NCI-H460 (cell line): ENCODE results near the gene CAMK4.

DNA sequence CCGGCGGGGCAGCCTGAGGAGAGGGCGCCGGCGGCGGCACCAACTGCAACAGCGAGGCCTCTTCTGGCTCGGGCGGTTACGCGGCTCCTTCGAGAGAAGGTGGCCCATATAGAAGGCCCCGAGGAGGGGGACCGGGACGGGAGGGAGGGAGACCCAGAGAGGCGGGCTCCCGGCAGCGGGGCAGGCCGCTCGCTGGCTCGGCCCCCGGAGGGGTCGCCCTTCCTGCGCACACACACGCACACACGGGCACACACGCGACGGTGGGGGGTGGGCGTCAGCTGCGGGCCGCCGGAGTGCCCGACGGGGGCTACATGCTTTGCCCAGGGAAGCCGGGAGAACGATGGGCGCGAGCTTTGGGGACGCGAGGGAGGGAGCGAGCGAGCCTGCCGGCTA is 318 bp downstream of the FBXL17 start:
RAMPAGE:
- cytosol, long total RNA = no peak
- long total RNA = no peak
- nucleus, long total RNA = no peak

DNA sequence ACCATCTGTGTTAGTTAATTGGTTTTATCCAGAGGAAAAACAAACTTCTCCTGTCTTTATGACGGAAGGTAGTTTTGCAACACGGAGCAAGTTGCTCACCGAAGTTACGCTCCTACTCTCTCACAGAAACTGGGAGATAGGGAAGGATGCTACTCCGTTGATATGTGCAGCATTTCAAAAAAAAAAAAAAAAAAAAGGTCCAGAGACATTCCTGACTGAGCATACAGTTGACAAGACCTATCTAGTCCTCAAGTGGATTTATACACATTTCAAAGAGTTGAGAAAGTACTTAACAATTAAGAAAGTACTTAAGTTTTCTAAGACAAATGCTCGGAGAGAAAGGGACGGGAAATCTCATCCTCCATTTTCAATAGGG is 550 bp upstream of the FER start:
RAMPAGE:
- cytosol, long total RNA = no peak
- long total RNA = no peak
- nucleus, long total RNA = no peak

DNA sequence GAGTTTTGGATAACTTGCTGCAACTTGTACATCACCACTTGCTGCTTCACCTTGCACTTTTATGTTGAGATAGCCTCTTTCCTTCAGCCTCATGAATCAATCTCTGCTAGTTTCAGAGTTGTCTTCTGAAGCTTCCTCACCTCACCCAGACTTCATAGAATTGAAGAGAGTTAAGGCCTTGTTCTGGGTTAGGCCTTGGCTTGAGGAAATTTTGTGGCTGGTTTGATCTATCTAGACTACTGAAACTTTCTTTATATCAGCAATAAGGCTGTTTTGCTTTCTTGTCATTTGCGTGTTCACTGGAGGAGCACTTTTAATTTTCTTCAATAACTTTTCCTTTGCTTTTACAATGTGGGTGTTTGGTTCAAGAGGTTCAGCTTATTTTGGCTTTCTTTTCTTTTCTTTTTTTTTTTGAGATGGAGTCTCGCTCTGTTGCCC is 12.9 kb downstream of the FER start:
RAMPAGE:
- cytosol, long total RNA = no peak
- long total RNA = no peak
- nucleus, long total RNA = no peak

DNA sequence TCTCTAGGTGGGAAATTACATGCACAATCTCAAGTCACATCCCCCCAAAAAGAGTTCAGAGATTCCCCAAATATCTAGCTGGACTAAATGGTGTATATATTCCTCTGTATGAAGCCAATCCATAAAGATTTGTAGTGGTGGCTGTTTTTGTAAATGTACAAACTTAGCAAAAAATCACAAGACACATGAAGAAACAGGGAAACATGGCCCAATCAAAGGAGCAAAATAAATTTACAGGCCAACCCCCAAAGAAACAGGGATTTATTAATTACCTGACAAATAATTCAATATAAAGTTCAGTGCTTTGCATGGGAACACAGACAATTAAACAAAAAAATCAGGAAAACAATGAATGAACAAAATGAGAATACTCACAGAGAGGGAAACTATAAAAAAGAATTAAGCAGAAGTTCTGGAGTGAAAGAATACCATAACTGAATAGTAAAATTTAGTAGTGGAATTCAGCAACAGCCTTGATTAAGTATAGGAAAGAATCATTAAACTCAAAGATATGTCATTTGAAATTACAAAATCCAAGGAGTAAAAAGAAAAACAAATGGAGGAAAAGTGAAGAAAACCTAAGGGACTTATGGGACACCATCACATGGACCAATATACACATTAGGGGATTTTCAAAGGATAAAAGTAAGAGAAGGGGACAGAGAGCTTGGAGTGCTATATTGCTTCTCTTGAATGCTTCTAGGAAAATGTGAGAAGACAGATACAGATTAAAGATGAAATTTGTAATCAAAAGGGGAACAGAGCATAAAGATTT is 319.3 kb downstream of the PJA2 start:
RAMPAGE:
- cytosol, long total RNA = no peak
- long total RNA = no peak
- nucleus, long total RNA = no peak

GRCh38 chr5:109350552-109350975 is 59.2 kb downstream of the PJA2 start:
RAMPAGE:
- cytosol, long total RNA = no peak
- long total RNA = no peak
- nucleus, long total RNA = no peak

DNA sequence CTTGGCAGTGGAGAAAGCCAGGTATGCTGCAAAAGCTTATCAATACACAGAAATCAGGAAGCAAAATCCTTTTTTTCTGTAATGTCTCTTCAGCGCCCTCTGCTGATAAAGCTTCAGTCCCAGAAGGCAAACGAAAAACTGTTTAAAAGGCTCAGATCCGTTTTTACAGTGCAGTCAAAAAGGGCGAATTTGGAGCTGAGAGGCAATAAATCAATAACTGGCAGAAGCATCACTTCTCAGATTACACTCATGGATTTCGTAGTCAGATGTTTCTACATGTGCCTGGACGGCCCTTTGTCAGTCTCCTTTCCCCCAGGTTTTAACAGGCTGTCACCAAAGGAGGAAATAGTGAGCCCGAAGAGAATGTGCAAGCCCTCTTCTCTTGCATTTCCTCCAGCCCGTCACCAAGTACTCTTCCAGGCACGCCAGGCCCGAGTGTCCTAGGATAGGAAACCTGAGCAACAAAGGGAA is 1.0 kb upstream of the MAN2A1 start:
RAMPAGE:
- cytosol, long total RNA = no peak
- long total RNA = no peak
- nucleus, long total RNA = no peak

DNA sequence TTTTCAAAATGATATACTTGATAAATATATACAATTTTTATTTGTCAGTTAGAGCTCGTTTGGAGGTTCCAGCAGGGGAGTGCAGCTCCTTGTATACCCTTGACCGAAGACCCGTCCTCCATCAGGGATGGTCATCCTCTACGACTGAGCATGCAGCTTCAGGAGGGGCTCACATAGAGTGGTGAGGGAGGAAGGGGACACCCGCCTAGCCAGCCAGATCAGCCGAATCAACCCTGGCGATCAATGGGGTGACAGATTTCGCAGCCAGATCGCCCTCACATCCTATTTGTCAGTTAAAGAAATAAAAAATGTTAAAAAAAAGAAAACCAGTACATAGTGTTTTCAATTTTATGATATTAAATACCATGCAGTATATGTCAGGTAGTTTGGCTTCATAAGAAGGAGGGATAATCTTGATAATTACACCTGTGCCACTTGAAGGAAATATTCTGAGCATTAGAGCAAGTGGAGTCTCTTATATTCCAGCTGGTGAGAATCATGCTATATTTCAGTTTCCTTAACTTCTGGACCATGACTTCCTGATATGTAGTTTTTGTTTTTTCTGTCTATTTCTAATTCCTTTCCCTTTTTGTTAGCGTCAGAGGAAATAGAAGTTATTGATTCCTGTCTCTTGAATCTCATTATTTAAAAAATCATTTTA is 10.0 kb downstream of the MAN2A1 start:
RAMPAGE:
- cytosol, long total RNA = no peak
- long total RNA = no peak
- nucleus, long total RNA = no peak

GRCh38 chr5:109704137-109704965 is 14.6 kb downstream of the MAN2A1 start:
RAMPAGE:
- cytosol, long total RNA = no peak
- long total RNA = no peak
- nucleus, long total RNA = no peak

DNA sequence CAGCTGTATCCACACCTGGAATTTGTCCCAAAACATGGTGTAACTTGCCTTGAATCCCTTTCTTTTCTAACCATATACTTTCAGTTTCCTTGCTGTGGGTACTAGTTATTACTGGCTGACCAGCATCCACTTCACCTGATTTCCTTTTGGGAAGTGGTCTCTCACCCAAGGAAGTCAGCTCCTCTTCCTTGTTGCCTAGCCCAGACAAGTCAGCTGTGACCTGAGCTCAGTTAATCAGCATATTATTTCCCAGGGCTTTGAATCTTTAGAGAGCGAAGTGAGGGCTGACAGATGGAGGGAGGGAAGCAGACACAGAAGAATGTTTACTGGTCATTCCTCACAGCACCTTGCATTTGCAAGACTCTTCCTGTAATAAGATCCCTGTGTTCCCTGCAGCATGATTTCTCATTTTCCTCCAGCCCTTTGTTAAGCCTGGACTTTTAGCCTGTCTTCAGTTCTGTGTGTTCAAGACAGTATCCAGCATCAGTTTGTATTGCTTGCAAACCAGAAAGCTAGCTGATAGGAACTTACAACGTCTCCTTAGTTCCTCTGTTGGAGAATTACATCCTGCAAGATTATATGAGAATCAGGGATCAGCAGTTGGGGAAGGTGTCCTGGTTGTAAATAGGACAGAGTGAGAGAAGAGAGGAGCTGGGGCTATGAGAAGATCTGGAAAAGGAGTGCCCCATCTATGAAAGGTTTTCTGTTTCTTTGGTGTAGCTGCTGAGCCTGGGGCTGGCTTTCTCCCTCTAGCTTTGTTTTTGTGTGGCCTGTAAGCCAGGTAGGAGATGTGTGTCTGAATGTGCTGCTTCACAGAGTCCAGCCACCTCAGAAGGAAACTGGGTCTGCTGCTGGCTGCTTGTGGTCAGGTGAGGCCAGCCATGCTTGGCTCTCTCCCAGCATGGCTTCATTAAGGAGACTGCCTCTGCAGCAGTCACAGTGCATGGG is 50.2 kb downstream of the MAN2A1 start:
RAMPAGE:
- cytosol, long total RNA = no peak
- long total RNA = no peak
- nucleus, long total RNA = no peak

DNA sequence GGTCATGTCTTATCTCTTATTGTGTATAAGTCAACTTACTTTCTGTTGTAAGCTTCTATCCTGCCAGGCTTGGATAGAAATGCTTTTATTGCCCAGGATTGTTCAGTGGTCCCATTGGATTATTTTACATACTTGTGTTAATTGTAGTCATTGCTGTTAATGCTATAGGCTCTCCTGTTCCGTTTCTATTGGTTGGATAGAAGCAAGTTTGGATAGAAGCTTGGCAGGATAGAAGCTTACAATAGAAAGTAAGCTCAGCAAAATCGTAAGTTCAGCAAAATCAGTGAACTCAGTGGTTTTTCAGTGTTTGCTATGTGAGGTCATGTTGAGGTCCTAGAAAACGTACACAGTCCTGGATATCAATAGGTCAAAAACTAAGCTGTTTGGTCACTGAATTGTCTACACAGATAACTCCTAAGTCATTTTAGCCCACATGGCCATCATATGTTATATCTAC is 299.3 kb downstream of the MAN2A1 start:
RAMPAGE:
- cytosol, long total RNA = no peak
- long total RNA = no peak
- nucleus, long total RNA = no peak

RAMPAGE:
- cytosol, long total RNA = no peak
- long total RNA = no peak
- nucleus, long total RNA = no peak
Measured at GRCh38 chr5:110086766-110087379, 397.1 kb downstream of the MAN2A1 start.

DNA sequence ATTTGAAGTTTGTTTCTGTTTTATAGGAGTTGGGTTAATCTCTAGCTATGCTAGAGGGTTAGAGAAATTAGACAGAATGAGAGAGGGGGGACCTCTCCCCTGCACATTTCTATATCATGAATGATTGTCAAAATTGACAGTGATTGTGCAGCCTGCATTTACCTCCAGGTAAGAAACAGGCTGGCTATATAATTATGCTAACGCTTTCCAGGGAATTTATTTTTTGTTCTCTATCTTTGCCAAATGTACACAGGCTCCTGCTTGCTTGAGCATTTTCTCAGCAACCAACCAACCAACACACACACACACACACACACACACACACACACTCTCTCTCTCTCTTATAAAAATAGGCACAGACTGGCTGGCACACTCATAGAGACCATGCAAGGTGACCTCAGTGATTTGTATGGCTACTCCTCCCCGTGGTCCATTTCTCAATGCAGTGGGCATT is 415.8 kb downstream of the MAN2A1 start:
RAMPAGE:
- cytosol, long total RNA = no peak
- long total RNA = no peak
- nucleus, long total RNA = no peak

DNA sequence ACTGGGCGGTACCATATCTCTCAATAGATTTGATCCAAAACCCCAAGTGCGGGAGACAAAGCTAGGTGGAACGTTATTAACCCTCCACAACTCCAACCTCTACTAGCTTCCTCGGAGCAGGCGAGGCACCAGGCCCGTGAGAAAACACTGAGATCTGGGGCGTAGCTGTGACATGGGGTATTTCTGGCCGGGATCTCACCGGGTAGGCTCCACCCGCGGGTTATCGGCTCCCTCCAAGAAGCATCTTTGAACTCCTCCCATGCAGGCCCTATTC is 347 bp upstream of the SLC25A46 start:
RAMPAGE:
- cytosol, long total RNA = no peak
- long total RNA = no peak
- nucleus, long total RNA = no peak

DNA sequence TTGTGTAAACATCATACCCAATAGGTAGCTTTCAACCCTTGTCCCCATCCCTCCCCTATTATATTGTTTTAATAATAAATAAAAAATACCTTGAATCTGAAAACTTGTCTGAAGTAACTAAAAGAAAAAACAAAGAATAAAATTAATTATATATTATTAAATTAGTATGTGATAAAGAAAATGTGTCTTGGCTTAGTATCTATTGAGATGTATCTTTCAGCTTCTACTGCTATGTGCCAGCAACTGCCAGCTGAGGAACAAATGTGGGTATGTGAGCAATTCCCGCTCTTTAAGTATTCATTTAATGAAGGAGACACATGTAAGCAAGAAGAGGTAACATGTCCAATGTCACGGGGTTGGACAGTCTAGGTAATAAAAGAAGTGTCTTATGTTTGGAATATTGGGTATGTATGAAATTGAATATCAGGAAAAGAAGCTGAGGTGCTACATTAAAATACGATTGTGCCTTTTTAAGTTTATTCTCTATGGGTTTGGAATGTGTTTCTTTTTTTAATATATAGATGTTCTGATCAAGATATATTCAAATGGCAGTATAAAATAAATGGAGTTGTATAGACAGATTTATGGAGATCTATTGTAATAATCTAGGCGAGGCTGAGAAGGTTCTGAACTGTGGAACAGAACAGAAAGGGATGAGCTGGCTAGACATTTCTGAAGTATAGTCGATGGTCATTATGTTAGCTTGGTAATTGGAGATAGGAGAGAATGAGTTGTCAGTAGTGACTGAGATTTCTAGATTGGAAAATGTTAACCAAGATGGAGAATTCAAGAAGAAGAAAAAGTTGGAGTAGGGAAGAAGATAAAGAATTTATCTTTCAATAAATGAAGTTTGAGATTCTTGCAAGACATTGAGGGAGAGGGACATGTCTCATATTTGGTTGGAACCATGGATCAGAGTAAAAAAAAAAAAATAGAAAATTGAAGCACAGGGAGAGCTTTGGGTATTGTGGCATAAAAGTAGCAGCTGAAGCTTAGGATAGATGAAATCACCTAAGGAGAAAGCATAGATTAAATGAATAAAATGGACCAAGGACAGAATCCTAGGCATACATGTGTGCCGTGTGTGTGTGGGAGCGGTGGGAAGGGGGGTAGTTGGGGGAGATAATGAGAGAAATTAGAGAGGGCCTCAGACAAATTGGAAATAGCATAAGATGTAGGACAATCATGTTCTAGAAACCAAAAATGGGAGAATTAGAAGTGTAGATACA is 10.0 kb downstream of the SLC25A46 start:
RAMPAGE:
- cytosol, long total RNA = no peak
- long total RNA = no peak
- nucleus, long total RNA = no peak

DNA sequence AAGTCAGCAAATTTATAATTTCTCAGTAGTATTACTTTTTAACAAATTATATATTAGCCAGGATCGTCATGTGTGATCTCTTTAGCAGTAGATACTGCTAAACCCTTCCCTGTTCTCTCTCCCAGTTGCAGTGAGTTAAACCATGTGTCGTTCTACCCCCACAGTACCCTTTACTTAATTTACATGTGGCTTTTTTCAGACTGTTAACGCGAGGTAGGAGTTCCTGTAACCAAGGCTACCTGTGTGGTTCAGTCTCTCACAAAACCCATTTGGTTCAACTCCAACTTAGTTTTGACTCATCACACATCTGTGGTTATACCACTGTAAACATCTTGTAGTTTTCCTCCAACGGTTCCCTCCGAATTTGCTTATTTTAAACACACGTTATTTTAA is 13.4 kb downstream of the SLC25A46 start:
RAMPAGE:
- cytosol, long total RNA = no peak
- long total RNA = no peak
- nucleus, long total RNA = no peak

GRCh38 chr5:110816371-110816600 is 77.5 kb downstream of the SLC25A46 start:
RAMPAGE:
- cytosol, long total RNA = no peak
- long total RNA = no peak
- nucleus, long total RNA = no peak

DNA sequence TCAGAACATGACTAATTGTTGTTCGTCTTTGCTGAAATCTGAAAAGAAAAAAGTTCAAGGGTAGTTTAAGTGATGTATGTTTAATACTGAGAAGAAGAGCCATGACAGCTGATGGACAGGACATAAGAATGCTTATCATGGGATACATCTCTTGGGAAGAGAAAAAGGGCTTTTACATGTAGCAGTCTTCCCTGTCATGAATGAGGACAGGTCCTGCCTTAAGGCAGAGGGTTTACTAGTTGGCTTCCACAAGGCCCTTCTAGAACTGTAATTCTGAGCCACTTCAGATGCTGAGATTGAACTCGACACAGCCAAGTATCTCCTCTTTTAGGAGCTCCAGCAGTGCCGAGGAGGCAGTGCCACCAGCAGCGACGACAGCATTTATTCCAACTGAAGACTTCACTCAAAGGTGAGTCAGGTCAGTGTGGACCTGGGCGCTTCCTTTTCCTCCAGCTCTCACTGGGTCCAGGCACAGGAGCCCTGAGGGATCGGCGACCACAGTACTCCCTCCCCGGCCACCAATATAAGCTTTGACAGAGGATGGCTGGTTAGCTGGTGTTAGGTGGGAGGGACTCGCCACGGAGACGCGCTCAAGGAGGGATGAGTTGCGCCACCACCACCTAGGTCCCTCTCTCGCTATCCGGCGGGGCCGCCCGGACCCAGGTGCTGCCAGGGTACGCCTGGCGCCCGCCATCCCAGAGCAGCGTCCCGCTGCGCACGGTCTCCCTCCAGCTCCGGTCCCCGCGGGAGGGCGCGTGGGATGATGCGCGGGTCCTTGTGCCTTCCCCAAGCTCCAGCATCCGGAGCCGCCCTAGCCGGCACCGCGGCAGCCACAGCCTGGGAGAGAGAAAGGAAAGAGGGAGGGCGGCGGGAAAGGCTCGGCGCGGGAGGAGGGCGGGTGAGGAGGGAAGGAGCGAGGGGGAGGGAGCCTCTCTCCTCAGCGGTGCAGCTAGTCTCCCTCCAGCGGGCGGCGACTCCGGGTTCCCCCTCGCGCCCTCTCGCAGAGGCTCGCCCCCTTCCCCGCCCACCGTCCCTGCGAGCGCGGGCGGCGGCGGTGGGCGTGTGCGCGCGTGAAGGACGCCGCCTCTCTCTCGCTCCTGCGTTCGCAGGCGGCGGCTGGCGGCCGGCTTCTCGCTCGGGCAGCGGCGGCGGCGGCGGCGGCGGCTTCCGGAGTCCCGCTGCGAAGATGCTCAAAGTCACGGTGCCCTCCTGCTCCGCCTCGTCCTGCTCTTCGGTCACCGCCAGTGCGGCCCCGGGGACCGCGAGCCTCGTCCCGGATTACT is at the start of gene CAMK4:
Gene CAMK4, plus strand, starts transcription at position 1,087 of the 1,283 bp plus-strand sequence.
RAMPAGE:
- cytosol, long total RNA = no peak
- long total RNA = no peak
- nucleus, long total RNA = no peak

RAMPAGE:
- cytosol, long total RNA = no peak
- long total RNA = no peak
- nucleus, long total RNA = no peak
Measured at GRCh38 chr5:111254556-111254980, 30.4 kb downstream of the CAMK4 start.

RAMPAGE:
- cytosol, long total RNA = no peak
- long total RNA = no peak
- nucleus, long total RNA = no peak
Measured at GRCh38 chr5:111615579-111615897, 103.2 kb upstream of the STARD4 start.

GRCh38 chr5:111703641-111704045 is 53.4 kb downstream of the NREP start:
RAMPAGE:
- cytosol, long total RNA = no peak
- long total RNA = no peak
- nucleus, long total RNA = no peak